Right lobe of liver (tissue), 4 donors: ENCODE results near the genes ZNF880 and ZNF578.

DNA sequence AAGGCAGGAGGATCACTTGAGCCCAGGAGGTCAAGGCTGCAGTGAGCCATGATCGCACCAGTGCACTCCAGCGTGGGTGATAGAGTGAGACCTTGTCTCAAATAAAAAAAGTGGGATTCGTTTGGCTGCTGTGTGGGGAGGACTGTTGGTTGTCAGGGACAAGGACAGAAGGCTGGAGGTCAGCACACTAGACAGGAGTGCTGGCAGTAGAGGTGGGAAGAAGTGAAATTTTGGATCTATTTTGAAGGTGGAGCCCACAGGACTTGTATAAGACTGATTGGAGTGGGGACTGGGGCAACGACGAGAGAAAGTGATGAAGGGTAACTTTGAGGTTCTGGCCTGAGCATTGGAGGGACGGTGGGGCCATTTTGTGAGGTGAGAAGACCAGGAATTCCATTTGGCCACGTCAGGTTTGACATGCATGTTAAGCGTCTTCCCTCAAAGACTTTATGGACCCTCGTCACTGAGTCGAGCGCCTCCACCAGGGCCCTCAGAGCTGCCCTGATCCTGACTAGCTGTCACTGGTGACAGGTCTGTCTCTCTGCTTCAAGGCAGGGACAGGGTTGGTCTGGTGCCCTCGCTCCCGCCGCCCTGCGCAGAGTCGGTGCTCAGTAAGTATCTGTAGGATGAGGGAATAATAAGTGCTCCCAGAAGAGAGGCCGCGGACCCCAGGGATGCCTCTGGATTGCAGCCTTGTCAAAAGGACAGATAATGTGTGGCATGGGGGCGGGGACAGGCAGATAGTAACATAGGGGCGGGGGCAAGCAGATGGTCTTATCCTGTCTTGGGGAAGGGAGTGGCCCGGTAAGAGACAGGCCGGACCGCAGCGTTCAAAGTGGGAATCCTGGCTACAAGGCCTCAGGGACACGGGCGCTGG lies 606 bp downstream of the CTU1 start:
- PRO-cap, 4 experiments, result peak in 2 of 4 experiments; most common plus-strand start position 782 of the sequence (in 1); most common minus-strand start position 682 of the sequence (in 1)
- RAMPAGE, long total RNA, 2 experiments, result no peak in any of the 2 experiments

DNA sequence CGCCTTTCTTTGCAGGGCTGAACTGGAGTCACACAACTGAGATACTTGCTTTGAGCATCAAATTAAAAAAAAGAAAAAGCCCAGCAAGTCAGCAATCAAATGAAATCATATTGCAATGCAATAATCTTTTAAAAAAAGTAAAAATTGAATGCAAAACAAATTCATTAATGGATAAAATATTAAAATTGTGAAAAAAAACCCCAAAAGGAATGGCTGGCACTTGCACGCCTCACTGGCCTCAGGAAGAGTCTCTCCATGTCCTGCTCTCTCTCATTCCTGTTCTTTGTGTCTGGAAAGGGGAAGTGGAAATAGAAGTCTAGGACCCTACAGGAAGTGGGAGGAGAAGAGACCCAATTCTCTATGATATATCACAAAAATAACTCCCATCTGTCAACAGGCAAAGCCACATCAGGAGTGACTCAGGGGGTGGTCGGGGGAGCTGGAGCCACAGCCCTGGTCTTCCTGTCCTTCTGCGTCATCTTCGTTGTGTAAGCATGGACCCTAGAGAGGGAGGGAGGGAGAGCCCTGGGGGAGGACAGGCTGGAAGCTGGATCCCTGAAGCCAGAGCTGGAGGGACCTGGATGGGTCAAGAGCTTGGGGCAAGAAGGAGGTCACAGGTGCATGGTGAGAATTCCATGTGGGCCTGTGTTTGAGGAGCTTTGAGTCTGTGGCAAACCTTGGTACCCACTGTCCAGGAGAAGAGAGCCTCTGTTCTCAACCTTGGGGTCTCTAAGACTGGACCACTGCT lies 3.0 kb downstream of the SIGLEC9 start:
- PRO-cap, 4 experiments, result peak in 4 of 4 experiments; most common plus-strand start position 564 of the sequence (in 4); most common minus-strand start position 285 of the sequence (in 4)
- RAMPAGE, long total RNA, 2 experiments, result no peak in any of the 2 experiments

- PRO-cap, 4 experiments, result peak in 2 of 4 experiments; most common plus-strand start chr19:51138793 (in 1); most common minus-strand start chr19:51138726 (in 2)
- RAMPAGE, long total RNA, 2 experiments, result no peak in any of the 2 experiments
These were observed 3.6 kb upstream of the SIGLEC7 start for GRCh38 chr19:51138417-51139001.

GRCh38 chr19:51293630-51294137 lies 17.8 kb upstream of the IGLON5 start:
- PRO-cap, 4 experiments, result no peak in any of the 4 experiments
- RAMPAGE, long total RNA, 2 experiments, result no peak in any of the 2 experiments

GRCh38 chr19:51333812-51334353 lies 8.1 kb downstream of the VSIG10L start:
- PRO-cap, 4 experiments, result no peak in any of the 4 experiments
- RAMPAGE, long total RNA, 2 experiments, result no peak in any of the 2 experiments

DNA sequence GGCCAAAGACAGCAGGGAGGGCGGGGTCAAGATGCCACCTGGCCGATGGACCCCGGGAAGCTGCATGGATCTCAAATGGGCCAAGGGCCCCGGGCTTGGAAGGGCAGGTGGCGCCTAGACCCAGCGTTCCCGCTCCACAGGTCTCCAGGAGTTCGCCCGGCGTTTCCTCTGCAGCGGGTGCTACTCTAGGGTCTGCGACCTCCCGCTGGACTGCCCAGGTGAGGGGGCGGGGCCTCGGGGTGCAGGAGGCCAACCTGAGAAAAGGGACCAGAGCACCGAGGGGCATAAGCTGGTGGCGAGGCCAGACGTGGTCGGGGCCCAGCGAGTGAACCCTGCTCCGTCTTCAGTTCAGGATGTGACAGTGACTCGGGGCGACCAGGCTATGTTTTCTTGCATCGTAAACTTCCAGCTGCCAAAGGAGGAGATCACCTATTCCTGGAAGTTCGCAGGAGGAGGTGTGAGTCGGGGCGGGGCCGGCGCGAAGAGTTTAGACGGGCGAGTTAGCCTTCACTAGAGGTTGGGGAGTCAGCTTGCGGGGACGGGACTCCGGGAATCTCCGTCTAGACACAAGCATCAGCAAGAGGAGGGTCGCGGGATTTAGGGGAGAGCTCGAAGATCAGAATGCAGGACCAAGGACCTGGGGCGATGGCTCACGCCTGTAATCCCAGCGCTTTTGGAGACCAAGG lies 9.9 kb downstream of the SPACA6 start:
- PRO-cap, 4 experiments, result no peak in any of the 4 experiments
- RAMPAGE, long total RNA, 2 experiments, result no peak in any of the 2 experiments

GRCh38 chr19:51719123-51720205 lies 4.3 kb downstream of the HAS1 start:
- PRO-cap, 4 experiments, result no peak in any of the 4 experiments
- RAMPAGE, long total RNA, 2 experiments, result no peak in any of the 2 experiments

- PRO-cap, 4 experiments, result no peak in any of the 4 experiments
- RAMPAGE, long total RNA, 2 experiments, result no peak in any of the 2 experiments
These were observed 8.2 kb downstream of the FPR1 start for GRCh38 chr19:51743450-51743875.

DNA sequence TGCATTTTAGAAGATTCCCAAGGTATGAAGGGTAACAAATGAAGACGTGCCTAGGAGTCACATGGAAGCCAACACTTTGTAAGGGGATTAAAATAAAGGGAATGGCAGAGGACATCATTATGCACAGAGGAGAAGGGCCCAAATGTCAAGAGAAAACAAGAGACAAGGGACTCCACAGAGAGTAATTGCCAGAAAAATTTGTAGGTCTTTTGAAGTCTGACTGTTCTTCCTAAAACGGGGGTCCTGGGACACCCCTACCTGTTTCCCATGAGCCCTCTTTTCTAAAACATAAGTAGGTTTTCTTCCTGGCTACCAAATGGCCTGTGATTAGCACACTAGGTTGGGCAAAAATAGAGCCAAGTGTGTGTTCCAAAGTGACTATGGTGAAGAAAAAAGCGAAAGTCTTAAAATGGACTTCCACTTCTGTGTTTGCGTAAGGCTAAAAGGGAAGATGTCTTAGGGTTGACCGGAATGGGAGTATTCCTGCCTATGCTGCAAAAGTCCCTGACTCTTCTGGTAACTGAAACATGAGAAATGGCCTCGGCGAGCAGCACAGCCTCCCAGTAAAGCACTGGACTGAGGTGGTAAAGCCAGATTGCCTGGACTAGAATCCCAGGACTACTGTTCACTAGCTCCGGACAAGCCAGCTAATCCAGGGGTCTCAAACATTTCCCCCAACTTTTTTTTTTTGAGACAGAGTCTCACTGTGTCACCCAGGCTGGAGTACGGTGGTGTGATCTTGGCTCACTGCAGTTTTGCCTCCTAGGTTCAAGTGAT lies 2.4 kb upstream of the FPR1 start:
- PRO-cap, 4 experiments, result peak in 4 of 4 experiments; most common plus-strand start position 523 of the sequence (in 4); most common minus-strand start position 382 of the sequence (in 3)
- RAMPAGE, long total RNA, 2 experiments, result no peak in any of the 2 experiments

GRCh38 chr19:51771304-51771901 lies 10.4 kb downstream of the FPR2 start:
- PRO-cap, 4 experiments, result no peak in any of the 4 experiments
- RAMPAGE, long total RNA, 2 experiments, result no peak in any of the 2 experiments

GRCh38 chr19:51784707-51785519 lies 10.0 kb upstream of the FPR3 start:
- PRO-cap, 4 experiments, result peak in 3 of 4 experiments; most common plus-strand start chr19:51785305 (in 3); most common minus-strand start chr19:51785089 (in 2)
- RAMPAGE, long total RNA, 2 experiments, result no peak in any of the 2 experiments

DNA sequence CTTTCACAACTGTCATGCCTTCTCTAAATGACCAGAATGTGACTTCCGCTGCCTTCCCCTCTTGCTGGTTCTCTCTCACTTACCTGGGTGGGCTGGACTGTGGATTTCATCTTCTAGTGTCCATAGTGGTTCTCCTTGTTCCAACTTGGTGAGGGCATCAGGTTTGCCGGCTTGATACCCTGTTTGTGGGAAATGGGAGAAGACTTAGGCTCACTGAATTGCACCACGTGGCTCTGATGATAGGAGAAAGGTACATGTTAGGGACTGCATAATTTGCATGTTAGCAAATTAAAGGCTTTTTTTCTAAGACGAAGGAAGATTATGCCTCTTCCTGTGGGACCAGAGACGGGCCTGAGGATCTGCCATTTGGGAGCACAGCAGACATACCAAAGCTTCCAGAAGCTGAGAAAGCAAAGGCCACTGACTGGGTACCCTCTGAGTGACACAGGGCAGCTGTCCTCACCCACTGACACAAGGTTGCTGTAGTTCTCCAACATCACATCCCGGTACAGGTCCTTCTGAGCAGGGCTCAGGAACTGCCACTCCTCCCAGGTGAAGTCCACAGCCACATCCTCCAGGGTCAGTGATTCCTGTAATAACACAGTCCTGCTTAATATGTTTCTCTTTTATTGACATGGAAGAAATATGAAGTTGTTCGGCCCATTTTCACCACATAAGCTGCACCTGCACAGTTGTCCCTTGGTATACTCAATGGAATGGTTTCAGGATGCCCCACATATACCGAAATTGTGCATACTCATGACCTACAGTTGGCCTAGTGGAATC lies 8.2 kb downstream of the ZNF649 start:
- PRO-cap, 4 experiments, result no peak in any of the 4 experiments
- RAMPAGE, long total RNA, 2 experiments, result no peak in any of the 2 experiments

GRCh38 chr19:52094436-52095536 lies 779 bp downstream of the ZNF841 start:
- PRO-cap, 4 experiments, result no peak in any of the 4 experiments
- RAMPAGE, long total RNA, 2 experiments, result start-site peak on the minus strand in 1 of 2 experiments, at chr19:52094105-52095089 at its widest, 8 reads per replicate

DNA sequence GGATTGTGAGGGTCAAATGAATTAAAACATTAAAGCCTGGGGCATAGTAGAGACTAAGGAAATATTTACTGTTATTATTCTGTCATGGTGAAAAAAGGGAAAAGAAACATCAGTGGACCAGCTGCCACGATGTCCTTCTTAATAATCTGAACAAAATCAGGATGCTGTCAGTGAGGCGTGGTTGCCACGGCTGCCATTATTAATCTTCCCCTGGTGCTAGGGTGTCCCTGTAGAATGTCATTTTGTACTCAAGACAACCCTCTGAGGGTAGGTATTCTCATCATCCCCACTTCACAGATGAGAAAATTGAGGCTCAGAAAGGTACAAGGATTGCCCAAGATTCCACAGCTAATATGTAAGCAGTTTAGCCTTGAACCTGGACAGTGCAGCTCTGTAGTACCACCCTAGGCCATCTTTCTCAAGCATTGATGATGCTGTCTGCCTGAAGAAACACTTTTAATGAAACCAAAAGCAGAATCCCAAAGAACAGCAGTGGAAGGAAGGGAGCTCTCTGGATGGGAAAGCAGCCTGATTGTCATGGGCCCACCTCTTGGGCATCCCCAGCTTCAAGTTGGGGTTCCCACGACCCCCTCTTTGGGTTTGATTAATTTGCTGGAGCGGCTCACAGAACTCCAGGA lies 8.1 kb downstream of the PPP2R1A start:
- PRO-cap, 4 experiments, result no peak in any of the 4 experiments
- RAMPAGE, long total RNA, 2 experiments, result no peak in any of the 2 experiments

- PRO-cap, 4 experiments, result no peak in any of the 4 experiments
- RAMPAGE, long total RNA, 2 experiments, result no peak in any of the 2 experiments
These were observed 38.4 kb upstream of the ZNF766 start for GRCh38 chr19:52230876-52231517.

- PRO-cap, 4 experiments, result peak in 4 of 4 experiments; most common plus-strand start chr19:52369945 (in 4); most common minus-strand start chr19:52369820 (in 3)
- RAMPAGE, long total RNA, 2 experiments, result start-site peak on the plus strand in 2 of 2 experiments, at chr19:52369925-52369950 at its widest, 25 to 26 reads per replicate
These were observed at the start of gene ZNF880 for GRCh38 chr19:52369721-52370688. Gene ZNF880 (plus strand): TSS chr19:52369923.

- PRO-cap, 4 experiments, result no peak in any of the 4 experiments
- RAMPAGE, long total RNA, 2 experiments, result no peak in any of the 2 experiments
These were observed 552 bp downstream of the ZNF528 start for GRCh38 chr19:52398123-52398678.

DNA sequence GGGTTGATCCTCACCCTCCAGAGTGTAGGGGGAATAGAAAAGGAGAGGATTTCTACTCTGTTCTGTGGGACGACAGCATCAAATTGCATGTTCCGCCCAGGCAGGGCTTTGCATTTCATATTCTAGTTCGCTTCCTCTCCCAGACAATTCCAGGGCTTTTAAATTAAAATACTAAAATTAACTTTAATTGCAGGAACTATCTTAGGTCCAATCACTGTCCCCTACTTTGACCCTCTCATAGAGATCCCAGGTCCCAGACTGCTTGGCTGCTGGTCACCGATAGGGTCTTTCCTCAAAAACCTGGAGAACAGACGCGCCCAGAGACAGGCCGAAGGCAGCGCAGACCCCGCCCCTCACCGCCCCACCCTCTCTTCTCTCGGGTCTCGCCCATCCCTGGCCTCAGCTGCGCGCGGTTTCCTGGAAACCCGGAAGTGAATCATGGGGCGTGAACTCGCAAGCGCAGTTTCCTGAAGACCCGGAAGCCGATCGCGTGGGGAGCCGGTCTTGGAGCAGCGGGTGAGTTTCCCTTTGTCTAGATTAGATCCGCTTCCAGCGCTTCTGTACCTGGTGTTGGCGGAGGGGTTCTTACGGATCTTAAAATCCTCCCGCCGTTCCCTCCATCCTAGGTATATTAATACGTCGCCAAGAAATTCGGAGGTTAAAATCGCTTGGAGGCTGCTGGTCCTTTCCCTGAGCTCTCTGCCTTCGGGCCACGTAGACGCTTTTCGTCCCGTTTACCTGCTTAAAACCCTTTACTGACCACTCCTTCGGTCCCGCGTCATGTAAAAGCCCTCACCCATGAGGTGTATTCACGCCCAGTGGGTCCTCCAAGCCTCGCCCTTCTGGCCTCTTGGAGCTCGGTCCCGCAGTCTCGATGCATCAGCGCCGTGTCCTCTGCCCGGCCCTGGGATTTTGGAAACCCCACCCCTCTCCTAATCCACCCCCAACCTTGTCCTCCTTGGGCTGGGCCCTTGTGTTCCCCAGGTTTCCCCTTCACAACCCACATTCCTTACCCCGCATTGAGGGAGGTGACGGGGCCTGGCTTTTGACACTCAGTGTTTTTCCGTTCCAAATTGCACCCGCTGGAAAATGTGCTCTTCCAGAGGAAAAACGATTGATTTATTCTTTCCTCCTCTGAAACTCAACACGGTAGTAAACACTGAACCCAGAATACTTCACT lies at the start of gene ZNF578:
ZNF578 (plus strand) TSS at position 462 of the 1,180 bp plus-strand sequence.
- PRO-cap, 4 experiments, result no peak in any of the 4 experiments
- RAMPAGE, long total RNA, 2 experiments, result no peak in any of the 2 experiments

DNA sequence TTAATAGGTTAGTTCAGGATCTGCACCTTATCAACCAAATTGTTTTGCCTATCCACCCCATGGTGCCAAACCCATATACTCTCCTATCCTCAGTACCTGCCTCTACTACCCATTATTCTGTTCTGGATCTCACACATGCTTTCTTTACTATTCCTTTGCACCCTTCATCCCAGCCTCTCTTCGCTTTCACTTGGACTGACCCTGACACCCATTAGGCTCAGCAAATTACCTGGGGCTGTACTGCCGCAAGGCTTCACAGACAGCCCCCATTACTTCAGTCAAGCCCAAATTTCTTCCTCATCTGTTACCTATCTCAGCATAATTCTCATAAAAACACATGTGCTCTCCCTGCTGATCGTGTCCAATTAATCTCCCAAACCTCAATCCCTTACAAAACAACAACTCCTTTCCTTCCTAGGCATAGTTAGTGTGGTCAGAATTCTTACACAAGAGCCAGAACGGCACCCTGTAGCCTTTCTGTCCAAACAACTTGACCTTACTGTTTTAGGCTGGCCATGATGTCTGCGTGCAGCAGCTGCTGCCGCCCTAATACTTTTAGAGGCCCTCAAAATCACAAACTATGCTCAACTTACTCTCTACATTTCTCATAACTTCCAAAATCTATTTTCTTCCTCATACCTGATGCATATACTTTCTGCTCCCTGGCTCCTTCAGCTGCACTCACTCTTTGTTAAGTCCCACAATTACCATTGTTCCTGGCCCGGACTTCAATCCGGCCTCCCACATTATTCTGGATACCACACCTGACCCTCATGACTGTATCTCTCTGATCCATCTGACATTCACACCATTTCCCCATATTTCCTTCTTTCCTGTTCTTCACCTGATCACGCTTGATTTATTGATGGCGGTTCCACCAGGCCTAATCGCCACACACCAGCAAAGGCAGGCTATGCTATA lies 59.1 kb downstream of the ENSG00000269825 start:
- PRO-cap, 4 experiments, result no peak in any of the 4 experiments
- RAMPAGE, long total RNA, 2 experiments, result no peak in any of the 2 experiments

- PRO-cap, 4 experiments, result no peak in any of the 4 experiments
- RAMPAGE, long total RNA, 2 experiments, result no peak in any of the 2 experiments
These were observed 23.1 kb downstream of the ENSG00000269825 start for GRCh38 chr19:52667171-52667557.